Osteoblast (primary cell): ENCODE data around the gene SLC35B1.

DNA sequence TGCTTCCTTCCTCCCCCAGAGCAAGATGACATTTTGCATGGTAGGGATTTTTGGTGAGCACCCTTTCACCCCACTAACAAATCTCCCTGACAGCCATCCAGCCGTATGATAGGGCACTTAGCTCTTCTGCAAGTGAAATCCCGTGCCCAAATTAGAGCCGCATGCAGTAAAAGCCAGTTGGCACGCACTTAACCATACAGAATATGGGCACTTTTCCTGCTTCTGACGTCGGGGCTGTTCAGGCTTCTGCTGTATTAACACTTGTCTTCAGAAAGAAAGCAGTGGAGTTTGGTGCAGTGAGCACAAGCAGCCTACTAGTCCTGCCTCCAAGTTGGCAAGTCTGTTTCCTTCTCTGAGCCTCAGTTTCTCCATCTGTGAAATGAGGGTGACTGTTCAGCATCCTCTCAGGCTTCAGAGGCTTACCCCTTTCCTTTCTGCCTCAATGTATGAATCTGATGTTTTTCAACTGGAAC is 18.7 kb downstream of the IGF2BP1 start:
- CAGE, long polyA plus RNA: no peak
- RRBS: no CpG with 5 or more reads among the region's 6 CpGs

- CAGE, long polyA plus RNA: no peak
- RRBS: no CpG with 5 or more reads among the region's 3 CpGs
These were observed 31.3 kb upstream of the B4GALNT2 start for GRCh38 chr17:49101176-49101734.

DNA sequence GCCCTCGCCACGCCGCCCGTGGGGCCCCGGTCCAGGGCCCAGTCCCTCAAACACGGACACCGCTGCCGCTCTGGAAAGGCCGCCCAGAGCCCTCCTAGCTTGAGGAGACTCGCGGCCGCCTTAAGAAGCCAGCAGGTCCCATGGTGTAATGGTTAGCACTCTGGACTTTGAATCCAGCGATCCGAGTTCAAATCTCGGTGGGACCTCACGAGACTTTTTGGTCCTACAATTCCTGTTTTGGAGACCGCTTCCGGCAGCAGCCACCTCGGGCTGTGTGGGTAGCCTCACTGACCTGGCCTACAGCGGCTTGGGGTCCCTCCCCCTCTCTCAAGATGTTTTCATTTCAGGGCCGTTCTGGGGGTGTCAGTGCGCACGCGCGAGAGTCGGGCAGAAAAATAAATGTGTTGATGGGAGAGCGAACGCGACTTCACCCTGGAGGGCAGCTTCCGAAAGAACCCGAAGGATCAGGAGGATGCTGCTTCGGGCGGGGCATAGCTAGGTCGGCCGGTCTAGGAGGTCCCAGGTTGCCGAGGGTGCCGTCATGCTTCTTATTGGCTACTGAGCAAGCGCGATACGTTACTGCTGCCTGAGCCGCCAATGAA is 17.9 kb downstream of the GNGT2 start:
- CAGE, long polyA plus RNA: no peak
- RRBS: under 1% methylated on average over 5 of the region's 41 CpGs

GRCh38 chr17:49227667-49228429 is 2.7 kb downstream of the PHOSPHO1 start:
- CAGE, long polyA plus RNA: no peak
- RRBS: no CpG with 5 or more reads among the region's 6 CpGs

- CAGE, long polyA plus RNA: no peak
- RRBS: no CpG with 5 or more reads among the region's 5 CpGs
These were observed 17.5 kb upstream of the PHOSPHO1 start for GRCh38 chr17:49248062-49248503.

GRCh38 chr17:49396349-49396682 is 18.4 kb downstream of the PHB1 start:
- CAGE, long polyA plus RNA: no peak
- RRBS: no CpG with 5 or more reads among the region's 5 CpGs

- CAGE, long polyA plus RNA: no peak
- RRBS: no CpG with 5 or more reads among the region's 5 CpGs
These were observed 12.8 kb downstream of the PHB1 start for GRCh38 chr17:49401889-49402373.

DNA sequence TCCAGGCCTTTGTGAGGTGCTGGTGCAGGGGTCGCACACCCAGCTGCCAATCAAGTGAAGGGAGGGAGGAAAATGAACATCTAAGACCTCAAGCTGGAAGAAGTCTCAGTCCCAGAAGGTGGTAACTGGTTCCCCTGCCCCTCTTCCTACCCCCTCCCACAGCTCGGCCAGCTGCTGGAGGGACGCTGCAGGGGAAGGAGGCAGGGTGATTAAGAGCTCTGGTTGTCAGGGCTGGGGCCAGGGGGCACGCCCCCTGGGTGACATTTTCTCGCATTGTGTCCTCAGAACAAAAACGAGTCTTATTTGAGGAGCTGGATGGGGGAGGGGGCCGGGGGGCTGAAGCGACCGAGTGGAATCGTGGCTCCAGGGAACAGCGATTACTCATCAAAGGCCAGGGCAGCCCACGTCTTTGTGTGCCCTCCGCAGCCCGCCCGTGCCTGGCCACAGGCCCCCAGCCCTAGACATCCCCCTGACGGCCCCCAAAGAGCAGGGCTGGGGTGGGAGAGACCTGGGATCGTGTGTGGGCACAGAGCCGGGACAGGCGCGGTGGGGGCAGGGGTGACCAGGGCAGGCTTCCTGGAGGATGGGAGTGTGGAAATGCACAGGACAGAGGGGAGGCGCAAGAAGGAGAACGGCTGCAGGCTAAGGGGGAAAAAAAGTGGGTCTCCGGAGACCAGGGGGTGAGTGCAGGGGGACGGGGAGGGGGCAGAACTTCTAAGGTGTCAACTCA is 23.7 kb upstream of the PHB1 start:
- CAGE, long polyA plus RNA: no peak
- RRBS: 20% methylated on average over 5 of the region's 24 CpGs

DNA sequence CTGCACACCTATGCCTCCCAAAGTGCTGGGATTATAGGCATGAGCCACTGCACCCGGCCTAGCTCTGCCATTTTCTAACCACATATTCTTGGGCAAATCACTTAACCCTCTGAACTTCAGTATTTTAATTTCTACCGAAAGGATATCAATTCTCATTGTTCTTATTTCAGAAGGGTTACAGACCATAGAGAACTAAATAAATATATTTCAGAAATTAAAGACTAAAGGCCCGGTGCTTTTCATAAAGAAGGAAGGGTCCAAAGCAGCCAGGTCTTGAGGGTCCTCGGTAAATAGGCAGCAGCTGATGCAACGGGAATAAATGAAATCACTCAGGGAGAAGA is 33.4 kb downstream of the NXPH3 start:
- CAGE, long polyA plus RNA: no peak
- RRBS: no CpG with 5 or more reads among the region's 5 CpGs

DNA sequence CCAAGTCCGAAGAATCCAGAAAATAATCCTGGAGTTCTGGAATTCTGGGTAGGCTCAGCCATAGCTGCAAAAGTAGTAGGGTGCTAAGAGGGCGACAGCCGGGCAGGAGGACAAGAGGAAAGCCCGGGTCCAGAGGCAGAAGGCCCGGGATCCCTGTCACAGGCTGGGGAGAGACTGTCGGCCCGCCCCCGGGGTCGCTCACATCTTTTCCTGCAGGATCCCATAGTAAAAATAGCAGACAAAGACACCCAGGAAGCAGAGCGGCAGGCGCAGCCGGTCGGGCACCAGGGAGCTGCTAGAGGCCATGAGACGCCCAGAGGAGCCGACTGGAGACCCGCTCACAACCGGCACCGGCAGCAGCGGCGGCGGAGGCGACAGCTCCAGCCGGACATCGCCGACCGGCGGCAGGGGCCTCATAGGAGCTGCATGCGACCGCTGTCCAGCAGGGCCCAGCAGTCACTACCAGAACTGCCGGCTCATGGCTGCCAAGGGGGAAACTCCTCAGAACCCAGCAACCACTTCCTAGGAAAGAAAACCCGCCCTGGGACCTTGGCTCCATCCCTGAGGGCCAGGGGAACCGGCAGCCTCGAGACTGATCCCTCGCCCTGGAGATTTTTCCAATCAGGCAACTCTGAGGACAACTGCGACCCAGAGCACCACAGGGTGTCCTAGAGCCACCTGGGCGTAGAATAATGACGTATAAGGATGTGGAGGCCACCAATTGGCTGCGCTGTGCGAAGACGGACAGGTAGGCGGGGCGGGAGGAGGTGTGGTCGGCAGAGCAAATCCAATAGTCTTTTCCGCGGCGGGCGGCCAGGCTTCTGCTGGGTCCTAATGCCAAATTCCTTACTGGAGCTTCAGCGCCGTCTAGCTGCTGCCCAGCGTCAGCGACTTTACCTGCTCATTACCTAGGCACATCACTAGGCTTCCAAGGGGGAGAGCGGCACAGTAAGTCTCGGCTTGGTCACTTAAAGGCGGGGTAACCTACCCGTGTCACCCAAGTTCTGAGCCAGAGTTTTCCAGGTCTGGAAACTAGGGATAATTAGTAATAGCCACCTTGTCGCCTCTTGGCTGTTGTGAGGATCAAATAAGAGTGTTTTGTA is at the start of gene SLC35B1:
TSS of gene SLC35B1 (minus strand) at position 437 of the 1,103 bp plus-strand sequence.
- CAGE, long polyA plus RNA: start-site peak on the minus strand centred at position 418 of the sequence, 56 bp wide, 29 and 18 reads in 2 replicates
- RRBS: 2% methylated on average over 18 of the region's 56 CpGs

DNA sequence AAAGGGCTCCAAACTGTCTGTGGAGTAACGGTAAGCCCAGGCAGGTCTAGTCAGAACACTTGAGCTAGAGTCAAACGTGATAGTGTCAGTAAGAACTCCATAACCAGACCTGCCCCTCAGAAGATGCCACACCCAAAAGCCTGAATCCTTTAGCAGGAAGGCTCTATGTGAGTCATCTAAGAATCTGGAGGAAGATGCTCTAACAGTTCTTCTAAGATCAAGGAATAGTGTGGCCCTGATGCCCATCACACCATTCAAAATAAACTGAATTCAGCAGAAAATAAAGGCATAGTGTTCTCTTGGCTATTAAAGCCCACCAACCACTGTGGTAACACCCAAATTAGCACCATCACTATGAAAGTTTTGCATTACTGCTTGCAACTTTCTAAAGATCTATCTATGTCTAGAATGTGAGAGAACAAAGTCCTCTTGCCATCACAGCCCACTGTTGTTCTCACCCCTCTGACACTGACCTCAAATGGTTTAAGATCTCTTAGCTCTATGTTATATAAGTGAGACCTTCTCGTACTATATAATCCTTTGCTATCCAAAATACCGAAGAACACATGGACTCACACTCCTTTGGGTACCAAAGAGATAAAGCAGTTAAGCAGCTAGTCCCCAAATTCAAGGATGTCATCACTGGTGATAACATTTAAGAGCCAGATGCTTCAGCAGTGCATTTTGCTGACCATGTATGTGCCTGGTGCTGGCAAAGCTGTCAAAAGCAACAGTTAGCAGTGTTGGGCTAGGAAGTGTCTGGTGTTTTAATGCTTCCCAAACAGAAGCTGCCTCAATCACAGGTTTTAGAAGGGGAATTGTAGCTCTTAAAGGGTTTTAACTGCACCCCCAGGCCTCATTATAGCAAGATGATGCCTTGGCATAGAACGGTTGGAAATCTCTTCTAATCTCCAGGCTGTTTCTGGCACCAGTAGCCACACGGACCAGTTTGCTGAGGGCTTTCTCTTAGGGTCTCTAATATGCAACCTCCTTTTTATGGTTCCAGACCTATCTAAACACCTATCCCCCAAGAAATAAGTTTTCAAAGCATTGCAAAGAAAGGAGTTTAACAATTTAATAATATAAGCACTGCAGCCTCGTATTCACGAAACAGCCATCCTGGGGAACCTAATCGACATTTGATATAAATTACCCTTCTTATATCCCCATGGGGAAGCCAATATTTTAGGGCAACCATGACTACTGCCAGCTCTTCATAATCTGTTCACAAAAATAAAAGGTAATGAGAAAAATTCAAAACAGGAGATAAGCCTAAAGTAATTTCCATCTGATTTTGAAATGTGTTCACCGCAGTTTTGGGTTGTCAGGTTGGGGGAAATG is 4.8 kb downstream of the FAM117A start:
- CAGE, long polyA plus RNA: no peak
- RRBS: no CpG with 5 or more reads among the region's 10 CpGs

DNA sequence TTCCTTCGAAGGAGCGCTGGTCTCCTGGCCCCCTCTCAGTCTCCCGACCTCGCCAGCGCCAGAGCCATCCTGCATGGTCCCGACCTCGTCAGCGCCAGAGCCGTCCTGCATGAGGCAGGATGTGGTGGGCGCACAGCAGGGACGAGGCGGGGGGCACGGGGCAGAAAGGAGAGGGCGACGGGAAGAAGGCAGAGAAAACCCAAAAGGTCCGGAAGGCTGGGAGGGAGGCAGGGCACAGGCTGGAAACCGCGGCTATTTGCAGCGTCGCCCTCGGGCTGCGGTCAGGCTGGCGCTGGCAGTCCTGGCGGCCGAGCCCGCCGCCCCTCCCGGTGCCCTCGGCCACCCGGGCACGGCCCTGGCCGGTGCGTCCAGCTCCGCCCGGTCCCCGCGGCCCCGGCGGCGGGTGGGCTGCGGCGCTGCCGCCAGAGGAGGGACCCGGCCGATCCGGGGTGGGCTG is 3.0 kb upstream of the TAC4 start:
- CAGE, long polyA plus RNA: no peak
- RRBS: 2% methylated on average over 14 of the region's 46 CpGs

DNA sequence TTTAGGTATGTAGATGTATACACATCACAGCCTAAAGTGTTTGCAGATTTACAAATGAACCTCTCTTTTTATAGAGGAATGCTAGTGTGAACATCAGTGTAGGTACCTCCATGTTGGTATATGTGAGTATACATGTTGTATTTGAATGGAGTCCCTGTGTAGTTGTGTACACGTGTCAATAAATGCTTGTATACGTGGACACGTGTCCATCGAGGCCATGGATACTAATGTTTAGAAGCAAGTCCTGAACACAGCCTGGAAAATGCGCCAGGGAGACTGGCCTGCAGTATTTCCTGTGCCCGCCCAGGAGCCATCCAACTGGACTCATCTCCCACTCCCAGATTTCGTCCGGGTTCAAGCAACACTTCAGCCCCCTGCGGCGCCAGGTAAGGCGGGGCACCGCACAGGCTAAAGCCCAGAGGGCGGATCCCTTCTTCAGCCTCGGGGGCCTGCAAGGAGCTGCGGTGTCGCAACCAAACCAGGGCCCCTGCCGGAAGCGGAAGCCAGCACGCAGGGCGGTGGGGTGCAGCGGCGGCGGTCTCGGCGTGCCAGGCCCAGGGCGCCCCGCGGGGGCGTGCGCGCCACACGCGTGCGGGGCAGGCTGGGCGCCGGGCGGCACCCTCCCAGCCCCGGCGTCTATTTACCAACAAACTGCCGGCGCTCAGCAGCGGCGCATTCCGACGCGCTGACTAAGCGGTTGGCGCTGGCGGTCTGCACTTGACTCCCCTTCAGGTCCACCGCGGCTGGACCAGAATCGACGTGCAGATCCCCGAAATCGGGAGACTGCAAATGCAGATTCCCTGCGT is 707 bp upstream of the DLX4 start:
- CAGE, long polyA plus RNA: no peak
- RRBS: 6% methylated on average over 4 of the region's 56 CpGs

GRCh38 chr17:50059329-50059774 is 3.4 kb downstream of the ITGA3 start:
- CAGE, long polyA plus RNA: no peak
- RRBS: no CpG with 5 or more reads among the region's 5 CpGs

DNA sequence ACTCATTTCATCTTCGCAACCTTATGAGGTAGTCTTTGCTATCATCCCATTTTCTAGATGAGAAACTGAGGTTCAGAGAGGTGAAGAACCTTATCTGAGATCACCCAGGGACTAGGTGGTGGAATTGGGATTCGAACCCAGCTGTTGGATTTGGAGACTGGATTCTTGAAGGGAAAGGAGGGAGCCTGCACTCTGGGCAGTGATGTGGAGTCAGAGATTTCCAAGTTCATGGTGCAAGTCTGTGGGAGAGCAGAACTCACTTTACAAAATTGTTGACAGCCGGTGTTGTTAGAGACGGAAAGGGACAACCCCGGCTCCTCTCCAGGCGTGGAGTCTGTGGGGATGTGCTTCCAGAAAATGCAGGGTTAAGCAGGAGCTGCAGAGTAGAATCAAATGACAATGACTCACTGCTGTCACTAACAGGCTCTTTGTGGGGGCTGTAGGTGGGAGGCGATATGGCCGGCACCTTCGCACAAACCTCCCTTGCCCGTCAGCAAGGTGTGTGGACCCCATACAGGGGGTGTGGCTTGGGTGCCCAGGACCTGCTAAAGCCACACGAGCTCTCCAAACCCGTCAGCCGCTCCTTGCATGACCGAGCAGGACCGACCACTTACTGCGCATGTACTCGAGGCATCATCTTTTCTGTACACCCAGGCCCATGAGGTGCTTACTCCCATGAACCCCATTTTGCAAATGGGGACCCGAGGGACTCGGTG is 5.7 kb downstream of the PDK2 start:
- CAGE, long polyA plus RNA: no peak
- RRBS: no CpG with 5 or more reads among the region's 19 CpGs

DNA sequence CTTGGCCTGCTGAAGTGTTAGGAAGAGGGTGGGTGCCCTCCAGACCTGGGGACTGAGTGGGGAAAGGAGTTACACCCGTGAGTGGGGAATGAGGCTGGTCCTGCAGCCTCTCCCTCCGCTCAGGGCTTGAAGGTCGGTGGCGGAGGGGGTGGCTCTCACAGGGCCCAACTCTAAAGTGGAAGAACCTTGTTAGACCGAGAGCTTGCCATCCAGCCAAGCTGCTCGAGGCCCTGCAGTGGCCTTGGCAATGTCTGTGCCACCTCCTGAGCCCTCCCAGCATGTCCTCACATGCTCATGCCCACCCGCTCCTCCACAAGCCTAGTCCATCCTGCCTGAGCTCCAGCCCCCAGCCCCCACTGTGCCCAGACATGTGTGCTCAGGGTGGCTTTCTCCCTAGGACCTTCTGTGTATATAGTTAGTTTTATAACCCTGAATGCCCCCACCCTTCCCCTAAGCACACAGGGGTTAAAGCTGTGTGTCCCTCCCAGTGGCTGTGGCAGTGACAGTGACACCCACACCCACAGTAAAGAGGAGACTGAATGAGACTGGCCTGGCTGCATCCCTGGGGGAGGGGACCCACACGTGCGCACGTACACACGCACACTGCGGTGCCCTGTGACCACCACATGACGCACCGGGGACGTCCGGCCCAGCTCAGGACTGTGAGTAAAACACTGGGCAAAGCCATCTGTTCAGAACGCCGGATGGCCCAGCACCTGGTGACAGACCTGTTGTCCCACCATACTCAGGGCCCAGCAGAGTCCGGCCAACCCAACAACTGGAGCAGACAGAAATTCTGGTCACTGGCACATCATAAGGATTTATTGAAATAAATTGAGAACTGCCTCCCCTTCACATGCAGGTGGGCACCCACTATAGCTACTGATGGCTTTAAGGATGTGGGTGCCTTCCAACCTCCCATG is 15.6 kb downstream of the PDK2 start:
- CAGE, long polyA plus RNA: no peak
- RRBS: 73% methylated on average over 3 of the region's 19 CpGs

DNA sequence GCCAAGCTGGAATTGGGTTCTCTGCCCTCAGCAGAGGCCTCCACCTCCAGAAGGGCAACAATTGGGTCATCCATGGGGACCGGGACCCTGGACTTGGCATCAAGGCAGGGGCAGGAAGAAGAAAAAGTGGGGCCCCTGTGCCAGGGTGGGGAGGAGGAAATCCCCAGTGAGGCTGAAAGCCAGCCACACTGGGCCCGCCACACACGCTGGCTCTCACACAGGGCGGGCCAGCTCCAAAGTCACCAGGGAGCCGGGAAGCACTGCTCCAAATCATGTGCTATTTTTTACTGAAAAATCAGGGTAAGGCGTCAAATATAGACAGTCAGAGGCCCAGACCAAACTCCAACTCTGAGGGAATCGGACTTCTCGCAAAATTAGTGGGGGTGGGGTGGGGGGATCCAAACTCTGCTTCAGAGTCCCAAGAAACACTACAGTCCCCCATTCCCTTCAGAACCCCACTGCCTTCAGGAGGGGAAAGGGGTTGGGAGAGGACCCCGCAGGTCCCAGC is 3.1 kb downstream of the PPP1R9B start:
- CAGE, long polyA plus RNA: no peak
- RRBS: no CpG with 5 or more reads among the region's 9 CpGs

DNA sequence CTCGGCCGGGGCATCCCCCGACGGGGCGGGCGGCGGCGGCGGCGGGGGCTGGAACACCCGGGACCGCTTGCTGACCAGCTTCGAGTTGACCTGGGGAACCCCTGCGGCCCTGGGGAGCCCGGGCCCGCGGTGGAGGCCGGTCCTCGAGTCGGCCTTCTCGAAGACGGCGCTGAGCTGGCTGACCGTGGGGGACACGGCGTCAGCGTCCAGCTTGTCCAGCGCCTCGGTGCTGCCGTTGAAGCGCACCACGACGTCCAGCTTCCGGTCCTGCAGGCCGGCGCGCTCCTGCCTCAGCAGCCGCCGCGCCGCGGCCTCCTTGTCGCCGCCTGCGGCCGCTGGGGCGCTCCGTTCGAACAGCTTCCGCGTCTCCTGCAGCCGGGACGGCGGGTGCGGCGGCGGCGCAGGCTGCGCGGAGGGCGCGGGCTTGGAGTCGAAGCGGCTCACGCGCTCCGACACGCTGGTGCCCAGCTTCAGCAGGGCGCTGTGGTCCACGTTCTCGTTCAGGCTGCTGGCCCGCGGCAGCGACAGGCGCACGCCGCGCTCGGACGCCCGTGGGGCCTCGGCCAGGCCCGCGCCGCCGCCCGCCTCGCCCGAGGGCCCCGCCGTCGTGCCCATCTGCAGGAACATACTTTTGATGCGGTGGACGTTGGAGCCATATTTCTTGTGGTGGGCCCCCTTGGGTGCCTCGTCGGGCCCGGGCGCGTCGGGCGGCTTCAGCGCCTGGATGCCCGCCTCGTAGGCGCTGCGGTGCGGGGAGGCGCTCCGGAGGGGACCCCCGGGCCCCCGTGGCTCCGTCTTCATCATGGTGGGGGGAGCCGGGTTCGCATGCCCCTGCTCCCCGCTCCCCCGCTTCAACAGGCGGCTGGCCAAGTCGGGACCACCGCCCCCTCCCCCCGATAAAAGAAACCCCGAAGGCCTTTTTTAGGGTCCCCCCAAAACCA is 497 bp downstream of the PPP1R9B start:
- CAGE, long polyA plus RNA: no peak
- RRBS: 1% methylated on average over 48 of the region's 121 CpGs

DNA sequence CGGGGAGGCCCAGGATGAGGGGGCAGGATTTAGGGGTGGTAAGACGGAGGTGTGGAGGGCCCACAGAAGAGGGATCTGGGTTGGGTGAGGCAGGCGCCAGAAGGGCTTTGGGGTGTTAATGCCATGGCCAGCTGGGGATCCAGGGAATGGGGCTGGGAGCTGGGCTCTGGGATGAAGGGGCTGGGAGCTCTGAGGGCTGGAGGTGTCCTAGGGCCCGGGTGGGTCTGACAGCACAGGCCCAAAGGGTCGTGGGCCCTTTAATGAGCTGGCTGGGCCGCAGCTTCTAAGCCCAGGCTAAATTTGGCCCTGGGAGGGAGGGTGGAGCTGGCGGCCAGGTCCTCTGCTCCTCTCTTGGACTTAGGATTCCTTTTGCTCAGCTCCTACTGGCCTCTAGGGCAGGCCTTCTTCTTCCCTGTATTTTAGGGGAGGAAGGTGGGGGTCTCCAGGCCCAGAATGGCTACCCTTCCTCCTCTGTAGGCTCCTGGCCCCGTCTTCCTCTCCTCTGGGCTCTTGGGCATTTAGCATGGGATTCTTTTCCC is 363 bp downstream of the SGCA start:
- CAGE, long polyA plus RNA: no peak
- RRBS: no CpG with 5 or more reads among the region's 8 CpGs

DNA sequence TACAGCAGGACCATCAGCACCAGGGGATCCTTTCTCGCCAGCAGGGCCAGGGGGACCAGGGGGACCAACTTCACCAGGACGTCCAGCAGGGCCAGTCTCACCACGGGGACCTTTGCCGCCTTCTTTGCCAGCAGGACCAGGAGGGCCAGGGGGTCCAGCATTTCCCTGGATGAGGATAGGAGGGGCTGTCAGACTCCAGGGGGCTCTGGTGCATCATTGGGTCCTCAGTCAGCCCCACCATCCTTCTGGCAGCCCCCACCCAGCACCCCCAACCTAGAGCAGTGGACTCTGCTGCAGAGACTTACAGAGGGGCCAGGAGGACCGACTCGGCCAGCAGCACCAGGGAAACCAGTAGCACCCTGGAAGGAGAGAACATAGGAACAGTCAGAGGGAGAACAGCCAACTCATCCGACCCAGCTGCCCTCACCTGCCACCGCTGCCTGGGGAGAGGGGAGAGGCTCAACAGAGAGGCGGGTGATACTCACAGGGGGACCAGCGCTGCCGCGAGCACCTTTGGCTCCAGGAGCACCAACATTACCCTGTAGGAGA is 12.0 kb downstream of the COL1A1 start:
- CAGE, long polyA plus RNA: no peak
- RRBS: no CpG with 5 or more reads among the region's 12 CpGs